ENCODE measurements around a stretch of chr17.

GRCh38 chr17:72540103-72540807 is 419.4 kb downstream of the SOX9 start:
- RRBS, result 2% methylated on average over 11 of the region's 44 CpGs

- RRBS, result no CpG with 5 or more reads among the region's 10 CpGs
These were observed 432.0 kb downstream of the SOX9 start for GRCh38 chr17:72552734-72553307.

DNA sequence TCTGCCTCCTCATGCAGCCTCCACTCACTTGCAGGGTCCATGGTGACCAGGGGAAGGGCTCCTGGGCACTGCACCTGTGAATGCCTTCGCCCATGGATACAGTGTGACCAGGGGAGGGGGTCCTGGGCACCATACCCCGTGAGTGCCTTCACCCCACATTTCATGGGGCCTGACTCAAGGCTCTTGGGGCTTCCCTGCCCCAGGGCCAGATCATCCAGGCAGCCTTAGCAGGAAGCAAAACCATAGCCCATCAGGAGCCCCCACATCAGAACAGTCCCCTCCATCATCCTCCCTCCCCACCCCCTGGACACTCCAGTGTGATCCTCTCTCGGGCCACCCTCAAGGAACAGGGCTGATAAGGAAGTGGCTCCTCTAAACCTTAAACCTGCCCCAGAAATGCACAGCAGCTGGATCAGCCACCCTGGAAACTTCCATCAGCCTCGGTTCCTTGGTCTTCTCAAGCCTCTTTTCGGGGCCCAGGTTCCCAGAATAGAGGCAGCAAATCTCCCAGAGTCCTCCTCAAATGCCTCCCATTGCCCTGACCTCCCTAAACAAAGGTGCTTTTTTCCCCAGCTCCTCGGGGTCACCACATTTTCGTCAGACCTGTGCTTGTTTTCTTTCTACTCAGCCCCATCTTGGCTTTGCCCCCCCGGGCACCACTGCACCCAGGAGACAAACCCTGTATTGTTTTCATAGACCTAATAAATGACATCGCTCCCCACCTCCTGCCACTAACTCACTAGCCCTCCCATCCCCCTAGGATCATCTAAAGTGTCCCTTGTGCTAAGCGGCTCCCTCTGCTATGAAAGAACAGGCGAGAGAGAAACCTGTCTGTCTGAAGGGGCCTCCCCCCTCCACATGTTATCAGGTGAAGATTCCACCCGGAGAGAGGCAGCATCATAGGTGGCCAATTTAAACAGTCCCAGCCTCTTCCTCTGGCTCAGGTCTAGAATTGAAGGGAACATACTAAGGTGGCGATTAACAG is 450.9 kb downstream of the SOX9 start:
- RRBS, result no CpG with 5 or more reads among the region's 13 CpGs

GRCh38 chr17:72574251-72575044 is 453.6 kb downstream of the SOX9 start:
- RRBS, result no CpG with 5 or more reads among the region's 11 CpGs

DNA sequence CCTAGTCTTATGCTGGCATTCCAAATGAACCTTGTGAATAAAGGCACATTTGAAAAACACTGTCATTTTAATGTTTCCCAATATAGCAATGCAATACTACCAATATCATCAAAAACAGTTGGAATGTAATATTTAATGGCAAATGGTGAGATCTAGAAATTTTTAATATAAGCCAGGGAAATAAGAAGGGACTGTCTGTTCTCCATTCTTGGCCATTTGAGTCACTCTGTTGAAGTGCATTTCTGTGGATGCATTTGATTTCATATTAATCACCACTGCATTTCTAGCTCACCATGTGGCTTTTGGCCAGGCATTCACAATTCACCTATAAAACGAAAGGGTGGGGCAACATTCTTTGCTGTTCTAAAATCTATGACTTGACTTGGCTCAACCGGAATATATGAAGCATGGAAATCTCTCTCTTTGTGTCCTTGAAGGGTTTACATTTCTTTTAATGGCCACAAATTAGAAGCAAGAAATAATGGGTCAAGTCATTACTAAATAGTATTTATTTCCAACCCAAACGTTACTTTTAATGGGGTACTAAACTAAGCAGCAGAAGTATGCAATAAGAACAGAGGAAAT is 483.0 kb downstream of the SLC39A11 start:
- RRBS, result no CpG with 5 or more reads among the region's 3 CpGs

DNA sequence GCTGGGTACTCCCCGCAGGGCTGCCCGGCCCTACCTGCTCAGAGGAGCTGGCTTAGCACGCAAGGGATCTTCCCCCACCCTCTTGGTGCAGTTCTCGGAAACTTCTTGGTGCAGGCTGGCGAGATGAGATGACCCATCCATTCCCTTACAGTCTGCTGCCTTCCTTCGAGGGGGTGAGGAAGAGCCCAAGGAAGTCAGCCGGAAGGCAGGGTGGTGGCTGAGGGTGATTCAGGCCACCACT is 430.9 kb downstream of the SLC39A11 start:
- RRBS, result 41% methylated on average over 2 of the region's 7 CpGs

GRCh38 chr17:72728877-72729355 is 363.6 kb downstream of the SLC39A11 start:
- RRBS, result no CpG with 5 or more reads among the region's 7 CpGs

- RRBS, result no CpG with 5 or more reads among the region's 10 CpGs
These were observed 177.1 kb downstream of the SLC39A11 start for GRCh38 chr17:72915354-72915851.

DNA sequence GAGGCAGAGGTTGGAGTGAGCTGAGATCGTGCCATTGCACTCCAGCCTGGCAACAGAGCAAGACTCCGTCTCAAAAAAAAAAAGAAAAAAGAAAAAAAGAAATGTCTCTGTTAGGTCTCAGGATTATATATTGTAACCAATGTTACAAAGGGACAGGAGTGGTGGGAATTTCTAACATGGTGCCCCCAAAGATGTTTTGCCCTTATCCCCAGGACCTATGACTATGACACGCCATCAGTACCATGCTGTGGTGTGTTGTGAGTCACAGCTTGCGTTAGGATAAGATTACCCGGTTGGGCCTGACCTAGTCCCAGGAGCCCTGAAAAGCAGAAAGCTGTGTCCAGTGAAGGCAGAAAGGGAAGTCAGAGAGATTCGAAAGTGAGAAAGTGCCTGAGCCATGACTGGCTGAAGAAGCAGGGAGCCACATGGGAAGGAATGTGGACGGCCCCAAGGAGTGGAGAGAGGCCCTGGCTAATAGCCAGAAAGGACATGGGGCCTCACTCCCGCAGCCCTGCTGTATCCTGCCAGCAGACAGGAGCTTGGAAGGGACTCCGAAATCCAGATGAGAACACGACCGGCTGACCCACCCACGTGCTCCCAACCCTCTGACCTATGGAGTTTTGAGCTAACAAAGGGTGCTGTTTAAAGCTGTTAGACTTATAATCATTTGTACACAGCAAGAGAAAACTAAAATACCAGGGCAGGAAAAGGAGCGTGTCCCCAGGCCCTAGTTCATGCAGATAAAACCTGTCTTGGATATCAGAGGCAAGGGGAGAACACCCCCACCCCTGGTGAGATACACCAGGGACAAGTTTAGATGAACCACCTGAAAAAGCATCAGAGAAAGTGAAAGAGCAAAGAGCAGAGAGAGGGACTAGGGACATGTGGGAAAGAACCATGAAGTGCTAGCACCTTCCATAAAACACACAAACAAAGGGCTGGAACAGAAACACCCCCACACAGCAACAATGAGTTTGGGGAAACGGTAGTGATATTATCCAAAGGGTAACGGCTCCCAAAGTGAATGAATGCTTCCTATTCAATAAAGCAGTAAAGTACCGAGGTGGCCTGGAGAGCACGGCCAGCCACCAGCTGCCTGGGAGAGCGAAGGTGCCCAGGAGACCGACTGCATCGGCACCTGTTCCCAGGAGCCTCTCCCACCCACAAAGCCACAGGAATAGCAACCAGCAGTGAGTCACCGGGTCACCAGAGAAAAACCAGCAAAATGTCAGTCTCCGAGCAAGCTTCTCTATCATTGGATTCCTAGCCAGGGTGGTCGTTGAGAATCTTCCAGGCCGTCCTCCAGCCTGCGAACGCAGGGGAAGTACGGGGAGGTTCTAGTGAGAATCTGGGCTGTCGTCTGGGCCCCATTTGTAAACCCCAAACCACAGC is 115.2 kb downstream of the SLC39A11 start:
- RRBS, result no CpG with 5 or more reads among the region's 28 CpGs

DNA sequence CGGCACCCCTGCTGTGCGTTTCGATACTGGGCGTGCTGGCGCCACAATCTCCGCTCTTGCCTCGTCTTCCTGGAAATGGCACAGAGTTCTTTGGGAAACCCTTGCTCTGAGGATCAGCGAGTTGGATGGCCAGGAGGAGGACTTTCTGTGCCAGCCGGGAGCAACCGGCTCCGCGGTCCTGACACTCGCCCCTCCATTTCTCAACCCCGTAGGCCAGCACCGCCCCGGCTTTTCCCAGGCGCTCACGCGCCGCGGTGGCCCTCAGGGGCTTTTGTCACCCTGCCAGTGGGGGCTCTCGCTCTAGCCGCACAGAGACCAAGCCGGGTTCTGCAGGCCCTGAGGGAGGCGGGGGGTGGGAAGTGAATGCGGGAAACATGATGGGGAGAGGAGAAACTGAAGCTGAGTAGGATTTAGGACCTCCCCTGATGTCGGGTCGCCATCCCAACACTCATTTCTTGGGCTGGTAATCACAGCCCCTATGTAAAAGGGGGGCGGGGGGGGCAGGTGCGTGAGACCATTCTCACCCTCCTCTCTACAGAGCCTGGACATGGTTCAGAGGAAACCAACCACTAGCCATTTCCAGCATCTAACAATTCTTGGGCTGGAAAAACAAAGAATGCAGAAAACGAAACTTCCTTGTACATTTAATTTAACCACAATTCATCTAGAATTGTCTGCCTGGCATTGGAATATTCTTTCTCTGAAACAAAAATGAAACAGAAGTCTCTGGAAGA is 1.3 kb downstream of the SSTR2 start:
- RRBS, result 2% methylated on average over 15 of the region's 31 CpGs

DNA sequence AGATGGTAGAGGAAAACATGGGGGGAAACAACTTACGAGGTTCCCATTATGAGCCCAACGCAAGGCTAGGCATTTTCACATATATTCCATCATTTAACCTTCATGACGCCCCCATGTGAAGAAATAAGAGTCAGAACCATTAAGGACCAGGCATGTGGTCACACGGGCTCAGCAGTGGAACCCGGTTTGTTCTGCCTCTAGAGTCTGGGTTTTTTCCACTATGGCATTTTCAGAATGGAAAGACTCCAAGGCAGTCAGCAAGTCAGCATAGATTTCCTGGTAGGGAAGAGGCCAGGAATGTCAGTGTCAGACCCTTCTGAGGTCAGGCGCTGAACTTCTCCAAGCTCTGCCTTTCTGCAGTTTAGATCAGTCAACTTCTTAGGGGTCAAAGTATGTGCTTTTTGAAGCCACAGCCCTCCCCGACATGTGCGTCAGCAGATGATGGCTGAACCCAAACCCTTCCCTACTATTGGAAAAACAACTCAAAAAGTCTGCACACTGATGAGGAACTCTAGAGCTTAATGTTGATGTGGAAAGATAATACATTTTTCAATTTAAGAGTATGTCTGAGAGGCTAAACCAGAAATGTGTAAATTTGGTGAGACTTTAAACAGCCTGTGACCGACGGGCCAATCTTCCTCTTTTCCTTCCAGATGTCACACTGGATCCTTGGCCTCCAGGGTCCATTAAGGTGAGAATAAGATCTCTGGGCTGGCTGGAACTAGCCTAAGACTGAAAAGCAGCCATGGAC is 3.9 kb downstream of the SSTR2 start:
- RRBS, result no CpG with 5 or more reads among the region's 10 CpGs

DNA sequence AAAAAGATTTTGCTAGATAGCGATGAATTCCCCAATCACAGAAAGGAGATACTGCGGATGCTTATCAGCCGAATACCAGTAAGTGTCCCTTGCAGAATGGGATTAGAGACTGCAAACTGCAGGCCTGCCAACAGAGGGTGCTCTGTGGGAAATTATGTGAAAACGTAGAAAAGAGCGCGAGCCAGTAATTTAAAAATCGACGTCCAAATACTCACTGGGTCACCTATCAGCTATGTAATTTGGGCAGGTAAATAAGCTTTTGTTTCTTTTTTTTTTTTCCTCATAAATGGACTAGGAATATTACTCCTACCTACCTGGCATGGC is 1.4 kb upstream of the COG1 start:
- RRBS, result no CpG with 5 or more reads among the region's 8 CpGs

GRCh38 chr17:73196380-73196864 is 3.6 kb downstream of the COG1 start:
- RRBS, result no CpG with 5 or more reads among the region's 13 CpGs

- RRBS, result no CpG with 5 or more reads among the region's 6 CpGs
These were observed 5.6 kb downstream of the C17orf80 start for GRCh38 chr17:73237818-73238180.

GRCh38 chr17:73300309-73300686 is 11.5 kb downstream of the CDC42EP4 start:
- RRBS, result no CpG with 5 or more reads among the region's 2 CpGs

DNA sequence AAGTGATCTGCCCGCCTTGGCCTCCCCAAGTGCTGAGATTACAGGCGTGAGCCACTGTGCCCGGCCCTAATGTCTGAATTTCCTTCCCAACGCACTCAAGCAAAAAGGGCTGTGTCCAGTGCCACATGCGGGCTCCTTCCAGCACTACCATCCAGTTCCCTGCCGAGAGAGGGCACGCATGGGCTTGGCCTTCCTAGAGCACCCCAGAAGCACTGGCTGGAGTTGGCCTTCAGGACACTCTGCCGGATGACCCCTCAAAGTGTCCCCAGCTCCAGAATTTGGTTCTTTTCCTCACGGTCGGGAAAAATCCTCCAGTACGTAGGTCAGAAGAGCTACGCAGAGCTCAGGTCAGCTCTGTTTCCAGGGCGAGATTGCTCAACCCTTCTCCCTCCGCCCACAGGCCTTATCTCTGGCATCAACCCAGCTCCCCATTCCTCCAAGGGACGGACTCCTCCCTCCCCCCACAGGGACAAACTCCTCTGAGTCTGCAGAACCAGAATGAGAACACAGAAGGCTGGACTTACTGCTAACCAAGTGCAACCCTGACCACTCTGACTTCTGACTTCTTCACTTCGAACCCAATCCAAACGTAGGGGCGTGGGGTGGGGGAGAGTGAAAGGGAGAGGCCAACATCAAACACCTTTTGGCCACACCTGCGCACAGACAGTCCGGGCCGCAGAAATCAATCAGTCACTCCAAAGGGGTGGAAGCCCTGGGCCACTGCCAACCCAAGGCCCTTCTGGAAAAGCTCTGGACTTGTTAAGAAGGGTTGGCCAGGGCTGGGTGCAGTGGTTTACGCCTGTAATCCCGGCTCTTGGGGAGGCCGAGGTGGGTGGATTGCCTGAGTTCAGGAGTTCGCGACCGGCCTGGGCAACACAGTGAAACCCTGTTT is 3.6 kb downstream of the CDC42EP4 start:
- RRBS, result no CpG with 5 or more reads among the region's 27 CpGs

- RRBS, result no CpG with 5 or more reads among the region's 9 CpGs
These were observed 162.6 kb upstream of the CDC42EP4 start for GRCh38 chr17:73474350-73474797.

GRCh38 chr17:73647930-73648462 is 3.8 kb upstream of the SDK2 start:
- RRBS, result no CpG with 5 or more reads among the region's 10 CpGs

DNA sequence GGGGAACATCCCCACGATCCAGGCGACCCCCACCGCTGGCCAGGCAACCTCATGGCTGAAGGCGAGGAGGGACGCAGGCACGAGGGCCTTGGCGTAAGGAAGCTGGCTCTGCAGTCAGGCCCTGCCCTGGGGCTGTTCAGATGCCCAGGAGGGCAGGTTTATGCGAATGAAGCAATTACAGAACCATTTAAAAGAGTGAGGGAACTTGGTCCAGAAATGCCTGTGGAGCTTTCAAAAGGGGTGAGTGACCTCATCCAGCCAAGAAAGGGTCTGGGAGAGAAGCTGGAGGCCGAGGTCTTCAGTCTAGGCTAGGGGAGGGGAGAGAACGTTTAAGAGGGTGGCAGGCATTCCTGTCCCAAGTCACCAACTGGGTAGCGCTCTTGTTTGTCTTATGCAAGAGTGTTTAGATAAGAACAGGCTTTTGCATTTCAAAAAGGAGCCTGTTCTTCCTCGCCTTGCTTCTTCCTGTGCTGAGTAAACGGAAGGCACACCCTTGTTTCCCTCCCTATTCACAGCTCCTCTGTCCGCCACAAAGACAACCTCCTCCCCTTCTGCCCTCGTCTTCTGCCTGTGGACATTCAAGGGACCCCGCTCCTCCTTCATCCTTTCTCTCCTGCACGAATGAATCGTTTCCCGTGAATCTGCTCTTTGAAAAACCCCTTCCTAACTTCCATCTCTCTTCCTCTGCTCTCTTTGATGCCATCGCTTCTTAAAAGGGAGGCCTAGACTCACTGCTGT is 183.6 kb upstream of the SDK2 start:
- RRBS, result no CpG with 5 or more reads among the region's 20 CpGs

- RRBS, result 3% methylated on average over 4 of the region's 34 CpGs
These were observed 574 bp downstream of the TTYH2 start for GRCh38 chr17:74213844-74214445.